CD14-positive monocyte (primary cell): ENCODE results near the gene PYDC2.

DNA sequence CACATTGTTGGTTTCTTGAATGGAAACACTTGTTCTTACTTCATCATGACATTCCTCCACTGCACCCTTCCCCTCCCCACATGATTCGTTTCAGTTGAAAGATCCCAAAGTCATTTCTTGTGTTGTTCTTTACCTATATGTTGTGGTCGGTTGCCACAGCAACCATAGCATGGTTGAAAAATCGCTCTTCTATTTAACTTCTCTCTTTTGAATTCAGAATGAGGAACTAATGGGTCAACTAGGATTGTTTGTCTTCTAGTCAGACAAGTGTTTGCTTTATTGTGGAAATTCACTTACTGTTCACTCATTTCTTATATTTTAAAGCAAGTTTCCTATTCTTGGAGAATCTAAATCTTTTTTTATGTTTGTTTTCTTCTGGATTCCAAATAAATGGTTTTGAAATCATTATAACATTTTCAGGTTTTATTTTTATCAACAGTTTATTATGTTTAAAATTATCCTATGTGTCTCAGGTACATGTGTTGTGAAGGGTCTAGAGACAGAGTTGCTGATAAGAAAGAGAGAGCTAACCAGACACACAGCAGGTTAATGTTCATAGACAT lies 103.5 kb downstream of the IL1RAP start:
- CAGE, long polyA plus RNA, result no peak

DNA sequence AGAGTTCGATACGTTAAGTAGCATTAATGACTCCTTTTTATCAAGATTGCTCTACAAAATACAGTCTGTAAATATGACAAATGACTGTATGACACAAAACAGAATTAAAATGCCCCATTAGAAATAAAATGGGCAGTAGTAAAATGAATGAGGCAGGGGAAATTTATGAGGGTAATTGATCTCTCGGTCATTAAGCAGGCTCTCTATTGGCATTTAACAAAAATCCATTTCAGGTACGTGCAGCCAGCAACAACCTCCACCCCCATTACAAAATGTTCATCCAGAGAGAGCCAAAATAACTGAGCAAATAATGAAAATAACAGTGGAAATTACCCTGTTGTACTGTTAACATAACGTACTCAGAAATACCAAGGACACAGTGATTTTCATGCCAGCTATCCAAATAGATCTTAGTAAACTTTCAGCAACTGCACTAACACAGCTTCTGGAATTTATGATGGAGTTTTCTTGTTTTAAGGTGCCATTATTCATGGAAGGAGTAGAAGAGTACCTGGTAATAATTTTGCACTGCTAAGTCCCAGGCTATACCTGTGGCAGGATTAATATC lies 127.7 kb downstream of the IL1RAP start:
- CAGE, long polyA plus RNA, result no peak

- CAGE, long polyA plus RNA, result no peak
Measured at GRCh38 chr3:191307352-191307763, 21.8 kb upstream of the CCDC50 start.

DNA sequence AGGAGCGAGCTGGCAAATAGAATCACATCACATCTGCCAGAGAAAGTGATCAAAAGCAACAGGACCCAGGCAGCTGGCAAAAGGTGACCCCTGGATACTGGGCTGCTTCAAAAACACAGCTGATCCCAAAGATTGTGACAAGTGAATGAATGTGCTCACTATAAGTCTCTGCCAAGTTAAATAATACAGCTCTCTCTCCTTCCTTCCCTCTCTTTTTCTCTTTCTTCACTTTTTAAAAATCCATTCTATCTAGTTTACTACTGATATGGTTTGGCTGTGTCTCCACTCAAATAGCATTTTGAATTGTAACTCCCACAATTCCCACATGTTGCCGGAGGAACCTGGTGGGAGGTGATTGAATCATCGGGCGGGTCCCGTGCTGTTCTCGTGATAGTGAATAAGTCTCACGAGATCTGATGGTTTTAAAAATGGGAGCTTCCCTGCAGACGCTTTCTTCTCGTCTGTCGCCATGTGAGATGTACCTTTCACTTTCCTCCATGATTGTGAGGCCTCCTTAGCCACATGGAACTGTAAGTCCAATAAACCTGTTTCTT lies 35.8 kb upstream of the PYDC2 start:
- CAGE, long polyA plus RNA, result no peak

DNA sequence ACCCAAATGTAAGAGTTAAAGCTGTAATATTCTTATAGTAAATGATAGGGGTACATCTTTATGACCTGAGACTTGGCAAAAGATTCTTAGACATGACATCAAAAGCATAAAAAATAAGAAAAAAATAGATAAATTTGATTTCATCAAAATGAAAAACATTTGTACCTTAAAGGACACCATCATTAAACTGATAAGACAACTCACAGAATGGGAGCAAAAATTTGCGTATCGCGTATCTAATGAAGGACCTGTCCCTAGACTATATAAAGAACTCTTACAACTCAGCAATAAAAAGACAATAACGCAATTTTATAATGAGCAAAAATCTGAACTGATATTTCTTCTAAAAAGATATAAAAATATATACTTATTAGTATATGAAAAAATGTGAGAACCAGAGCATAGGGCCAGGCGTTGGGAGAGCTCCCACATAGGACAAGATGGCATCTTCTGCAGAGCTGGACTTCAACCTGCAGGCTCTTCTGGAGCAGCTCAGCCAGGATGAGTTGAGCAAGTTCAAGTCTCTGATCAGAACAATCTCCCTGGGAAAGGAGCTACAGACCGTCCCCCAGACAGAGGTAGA lies at the start of gene PYDC2:
PYDC2 (plus strand) TSS at position 441 of the 583 bp plus-strand sequence.
- CAGE, long polyA plus RNA, result no peak

- CAGE, long polyA plus RNA, result no peak
Measured at GRCh38 chr3:192170089-192171338, 556.8 kb downstream of the FGF12 start.

DNA sequence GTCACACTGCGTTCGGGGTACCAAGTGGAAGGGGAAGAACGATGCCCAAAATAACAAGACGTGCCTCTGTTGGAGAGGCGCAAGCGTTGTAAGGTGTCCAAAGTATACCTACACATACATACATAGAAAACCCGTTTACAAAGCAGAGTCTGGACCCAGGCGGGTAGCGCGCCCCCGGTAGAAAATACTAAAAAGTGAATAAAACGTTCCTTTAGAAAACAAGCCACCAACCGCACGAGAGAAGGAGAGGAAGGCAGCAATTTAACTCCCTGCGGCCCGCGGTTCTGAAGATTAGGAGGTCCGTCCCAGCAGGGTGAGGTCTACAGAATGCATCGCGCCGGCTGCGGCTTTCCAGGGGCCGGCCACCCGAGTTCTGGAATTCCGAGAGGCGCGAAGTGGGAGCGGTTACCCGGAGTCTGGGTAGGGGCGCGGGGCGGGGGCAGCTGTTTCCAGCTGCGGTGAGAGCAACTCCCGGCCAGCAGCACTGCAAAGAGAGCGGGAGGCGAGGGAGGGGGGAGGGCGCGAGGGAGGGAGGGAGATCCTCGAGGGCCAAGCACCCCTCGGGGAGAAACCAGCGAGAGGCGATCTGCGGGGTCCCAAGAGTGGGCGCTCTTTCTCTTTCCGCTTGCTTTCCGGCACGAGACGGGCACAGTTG lies 318.6 kb downstream of the FGF12 start:
- CAGE, long polyA plus RNA, result no peak

DNA sequence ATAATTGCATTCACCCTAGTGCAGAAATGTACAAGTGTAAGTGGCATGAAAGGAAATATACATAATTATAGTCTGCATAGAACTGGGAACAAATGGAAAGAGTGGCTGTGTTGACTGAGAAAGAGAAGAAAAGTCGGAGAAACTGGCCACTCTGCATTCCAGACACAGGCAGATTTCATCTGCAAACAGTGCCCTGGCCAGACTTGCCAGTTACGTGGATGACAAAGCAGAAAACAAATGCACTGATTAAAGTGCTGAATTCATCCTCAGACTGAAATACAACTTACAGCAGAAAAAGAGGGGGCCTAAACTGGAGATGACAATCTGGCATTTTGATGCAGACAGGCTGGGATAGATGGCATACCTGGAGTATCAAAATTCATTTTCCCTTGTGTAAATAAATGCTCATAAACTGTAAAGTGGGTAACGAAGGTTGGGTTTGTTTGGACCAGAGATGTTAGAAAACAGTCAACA lies 129.8 kb downstream of the FGF12 start:
- CAGE, long polyA plus RNA, result no peak

GRCh38 chr3:192887012-192887629 lies 30.5 kb downstream of the MB21D2 start:
- CAGE, long polyA plus RNA, result no peak

DNA sequence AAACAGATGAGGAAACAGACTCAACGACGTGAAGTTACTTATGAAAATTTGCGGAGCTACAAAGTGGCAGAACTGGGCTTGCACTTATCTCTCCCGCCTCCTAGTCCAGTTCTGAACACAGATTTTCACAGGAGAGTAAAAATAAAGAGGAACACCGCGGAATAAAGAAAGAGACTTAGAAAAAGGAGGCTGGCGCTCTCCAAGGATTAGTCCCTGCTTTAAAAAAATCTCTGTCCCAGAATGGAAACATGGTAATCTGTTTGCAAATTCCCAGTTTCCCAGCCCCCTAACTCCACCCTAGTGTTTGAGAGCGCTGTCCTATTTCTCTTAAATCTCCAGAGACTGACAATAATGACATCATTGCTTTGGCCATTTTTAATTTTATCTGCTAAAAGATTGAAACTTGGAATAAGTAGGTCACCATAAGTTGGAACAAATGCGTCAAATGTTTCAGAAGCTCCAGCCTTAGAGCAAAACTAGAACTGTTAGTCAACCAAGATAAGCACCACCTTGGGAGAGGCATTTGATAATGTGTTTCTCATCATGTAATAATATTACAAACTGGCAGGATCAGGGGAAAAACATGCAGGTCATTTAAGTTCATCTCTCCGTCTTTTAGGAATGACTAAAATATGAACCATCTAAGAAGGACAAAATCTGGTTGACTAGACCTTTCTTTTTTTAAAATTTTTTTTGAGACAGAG lies 25.7 kb upstream of the MB21D2 start:
- CAGE, long polyA plus RNA, result no peak

GRCh38 chr3:193711935-193712581 lies 119.0 kb downstream of the OPA1 start:
- CAGE, long polyA plus RNA, result no peak

GRCh38 chr3:193782062-193782849 lies 189.2 kb downstream of the OPA1 start:
- CAGE, long polyA plus RNA, result no peak

DNA sequence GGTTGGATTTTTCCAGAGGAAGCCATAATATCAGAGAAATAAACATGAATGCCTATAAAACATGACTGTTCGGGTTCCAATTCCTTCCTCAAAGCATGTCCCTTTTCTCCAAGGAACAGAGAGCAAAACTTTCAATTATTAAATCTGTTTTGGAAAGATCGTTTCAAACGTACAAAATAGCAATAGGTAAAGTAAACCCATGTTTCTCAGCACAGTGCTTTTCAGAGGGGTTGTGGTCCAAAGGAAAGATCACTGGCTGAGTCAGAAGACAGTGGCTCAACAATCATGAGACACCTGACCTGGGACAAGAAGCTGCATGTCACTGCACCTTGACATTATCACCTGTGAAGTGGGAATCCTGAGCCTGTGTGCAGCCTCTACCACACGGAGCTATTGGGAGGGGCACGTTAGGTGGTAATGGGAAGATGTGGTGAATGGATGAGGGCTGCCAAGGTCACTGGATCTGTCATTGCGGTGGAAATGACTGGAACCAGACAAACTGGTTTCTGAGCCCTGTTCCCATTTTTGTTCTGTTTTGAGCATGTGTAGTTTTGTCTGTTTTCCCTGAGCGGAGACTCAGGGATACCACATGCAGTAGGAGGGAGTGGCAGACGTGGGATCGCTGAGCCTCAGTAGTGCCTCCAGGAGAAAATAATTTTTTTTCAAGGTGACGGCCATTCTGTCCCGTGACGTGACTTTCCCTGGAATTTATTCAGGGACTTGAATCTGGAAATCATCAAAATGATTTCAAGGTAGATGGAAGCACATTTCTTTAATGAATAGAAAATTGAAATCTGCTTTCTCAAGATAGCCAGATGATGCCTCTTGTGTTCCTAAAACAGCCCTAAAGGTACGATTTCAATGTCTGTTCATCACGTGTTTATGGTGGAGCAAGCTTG lies 235.5 kb downstream of the OPA1 start:
- CAGE, long polyA plus RNA, result no peak

DNA sequence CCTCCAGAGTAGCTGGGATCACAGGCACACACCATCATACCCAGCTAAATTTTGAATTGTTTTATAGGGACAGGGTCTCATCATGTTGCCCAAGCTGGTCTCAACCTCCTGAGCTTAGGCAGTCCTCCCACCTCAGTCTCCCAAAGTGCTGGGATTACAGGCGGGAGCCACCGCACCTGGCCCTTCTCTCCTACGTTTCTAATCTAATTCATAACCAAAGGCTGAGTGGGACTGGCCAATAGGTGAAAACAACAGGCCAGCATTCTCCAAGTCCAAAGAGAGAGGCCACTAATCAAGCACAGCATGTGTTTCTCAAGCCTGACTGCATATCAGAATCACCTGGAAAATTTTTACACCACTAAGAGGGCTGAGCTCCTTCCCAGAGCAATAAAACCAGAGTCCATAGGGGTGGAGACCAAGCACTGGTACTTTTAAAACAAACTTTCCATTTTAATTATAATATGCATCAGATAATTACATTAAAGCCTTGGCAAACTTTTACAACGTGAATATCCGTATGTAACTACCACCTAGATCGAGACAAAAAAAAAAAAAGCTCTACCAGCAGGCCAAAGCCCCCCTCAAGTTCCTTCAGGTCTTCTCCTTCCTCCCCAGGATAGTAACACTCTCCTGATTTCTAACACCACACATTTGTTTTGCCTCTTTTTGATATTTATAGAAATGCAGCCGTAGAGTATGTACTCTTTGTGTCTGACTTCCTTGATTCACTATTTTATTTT lies 254.4 kb downstream of the OPA1 start:
- CAGE, long polyA plus RNA, result no peak

DNA sequence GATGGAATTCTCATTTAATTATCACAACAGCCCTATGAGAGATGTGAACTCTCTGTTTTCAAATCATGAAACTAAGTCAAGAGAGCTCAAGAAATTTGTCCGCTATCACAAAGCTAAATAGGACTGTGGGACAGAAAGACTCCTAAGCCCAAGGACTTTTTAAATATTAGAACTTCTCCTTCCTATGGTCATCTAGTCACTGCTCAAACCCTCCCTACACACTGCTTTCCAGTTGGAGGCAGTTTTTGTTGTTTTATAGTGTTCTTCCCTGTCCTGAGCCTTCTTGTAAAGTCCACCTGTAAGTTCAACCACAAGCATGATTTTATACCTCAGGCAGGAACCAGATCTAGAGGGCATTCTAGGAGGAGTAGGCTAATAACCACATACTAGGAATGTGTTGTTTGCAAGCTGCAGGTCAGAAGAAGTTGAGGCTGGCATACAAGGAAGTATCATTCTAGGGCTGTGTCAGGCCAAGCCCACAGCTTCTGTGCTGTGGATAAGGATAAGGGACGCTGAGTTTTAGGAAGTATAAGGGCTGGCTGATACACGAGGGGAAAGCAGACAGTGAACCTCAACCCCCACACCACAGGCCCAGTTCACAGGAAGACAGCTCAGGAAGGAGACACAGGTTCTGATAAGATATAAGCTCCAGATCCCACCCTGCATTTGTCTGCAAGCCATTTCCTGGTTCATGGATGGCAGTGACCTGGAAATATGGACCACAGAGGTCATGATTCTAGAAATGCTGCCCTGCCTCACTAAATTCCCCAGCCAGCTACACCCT lies 260.4 kb downstream of the OPA1 start:
- CAGE, long polyA plus RNA, result no peak

DNA sequence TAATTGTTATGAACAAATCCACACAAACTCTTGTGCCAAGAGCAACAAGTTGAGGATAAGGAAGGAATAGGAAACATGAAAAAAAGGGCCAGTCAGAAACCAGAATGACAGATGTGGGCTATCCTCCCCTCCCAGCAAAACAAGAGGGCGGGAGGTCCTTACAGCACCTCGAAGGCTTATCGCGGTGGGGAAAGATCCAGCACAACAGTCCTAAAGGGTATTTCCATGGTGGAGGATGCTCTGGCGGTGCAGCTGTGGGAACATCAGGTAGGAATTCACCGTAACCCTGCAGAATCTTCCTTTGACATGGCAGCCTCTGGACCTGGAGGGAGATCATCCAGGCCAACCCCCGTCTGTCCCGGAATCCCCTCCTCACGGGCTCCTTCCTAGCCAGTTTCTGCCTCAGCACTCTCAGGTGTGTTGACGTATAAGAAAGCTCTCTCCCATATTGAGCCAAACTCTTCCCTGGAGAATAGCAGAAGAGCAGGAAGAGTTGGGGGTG lies 155.4 kb upstream of the HES1 start:
- CAGE, long polyA plus RNA, result no peak

- CAGE, long polyA plus RNA, result no peak
Measured at GRCh38 chr3:194138205-194138590, 2.2 kb downstream of the HES1 start.

DNA sequence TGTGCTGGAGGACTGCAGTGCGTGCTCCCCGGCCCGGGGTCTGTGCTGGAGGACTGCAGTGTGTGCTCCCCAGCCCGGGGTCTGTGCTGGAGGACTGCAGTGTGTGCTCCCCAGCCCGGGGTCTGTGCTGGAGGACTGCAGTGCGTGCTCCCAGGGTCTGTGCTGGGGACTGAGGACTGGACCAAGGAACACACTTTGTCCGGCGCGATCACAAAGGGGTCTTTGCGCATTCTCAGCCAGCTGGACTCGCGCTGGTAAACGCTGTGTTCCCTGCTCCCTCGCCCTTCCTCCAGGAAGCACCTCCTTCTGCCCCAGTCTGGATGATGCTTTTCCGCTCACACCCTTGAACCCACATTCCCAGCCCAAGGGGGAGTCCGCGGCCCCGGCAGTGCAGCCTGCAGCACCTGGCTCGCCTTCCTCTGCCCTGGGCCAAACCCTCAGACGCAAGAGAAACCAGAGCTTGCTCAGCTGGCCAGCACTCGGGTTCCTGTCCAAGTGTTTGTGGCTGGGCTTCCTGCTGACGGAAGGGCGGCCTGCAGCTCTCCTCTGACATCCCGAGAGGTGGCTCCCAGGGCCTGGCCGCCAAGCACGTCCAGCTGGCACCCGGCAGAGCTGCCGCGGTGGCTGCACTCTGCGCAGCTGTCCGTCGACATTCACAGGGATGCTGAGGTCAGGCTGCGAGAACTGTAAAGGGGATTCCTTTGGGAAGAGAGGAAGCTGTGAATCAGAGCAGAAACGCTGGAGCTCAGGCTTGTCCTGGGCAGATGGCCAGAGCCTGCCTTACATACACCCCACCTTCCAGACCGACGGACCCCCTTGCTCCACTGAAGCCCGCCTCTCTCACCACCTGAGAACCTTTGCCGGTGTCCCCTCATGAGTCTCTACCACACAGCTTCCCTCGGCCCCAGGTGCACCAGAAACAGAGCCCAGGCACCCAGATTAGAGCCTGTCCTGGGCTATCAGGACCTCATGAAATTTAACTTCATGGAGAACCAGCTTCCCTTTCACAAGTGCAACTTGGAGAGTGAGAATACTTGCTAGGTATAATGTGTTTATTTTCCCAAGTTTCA lies 85.7 kb downstream of the CPN2 start:
- CAGE, long polyA plus RNA, result no peak

DNA sequence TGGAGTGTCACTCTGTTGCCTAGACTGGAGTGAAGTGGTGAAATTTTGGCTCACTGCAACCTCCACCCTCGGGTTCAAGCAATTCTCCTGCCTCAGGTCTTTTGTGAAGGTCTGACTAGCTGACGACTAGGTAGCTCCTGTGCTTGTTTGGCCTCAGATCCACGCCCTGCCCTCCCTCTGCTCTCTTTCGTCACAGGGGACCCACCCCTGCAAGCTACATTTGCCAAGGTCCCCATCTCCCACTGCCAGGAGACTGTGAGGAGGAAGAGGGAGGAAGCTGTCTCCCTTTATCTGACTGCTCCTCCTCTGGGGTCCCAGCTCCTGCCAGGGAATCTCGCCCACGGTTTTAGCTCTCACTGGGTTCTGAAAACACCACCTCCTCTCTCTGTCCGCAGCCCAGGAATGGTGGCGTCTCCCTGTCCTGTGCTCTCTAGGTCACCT lies 83.8 kb downstream of the CPN2 start:
- CAGE, long polyA plus RNA, result no peak

GRCh38 chr3:194286658-194287146 lies 64.4 kb downstream of the CPN2 start:
- CAGE, long polyA plus RNA, result no peak